HL-60 (cell line): ENCODE measurements around the genes SLC25A26 and SUCLG2.

- RRBS = no CpG with 5 or more reads among the region's 4 CpGs
Measured at GRCh38 chr3:65886576-65886915, 152.2 kb downstream of the MAGI1 start.

- RRBS = no CpG with 5 or more reads among the region's 7 CpGs
Measured at GRCh38 chr3:65936764-65937762, 101.7 kb downstream of the MAGI1 start.

GRCh38 chr3:65999642-66000031 is 39.1 kb downstream of the MAGI1 start:
- RRBS = no CpG with 5 or more reads among the region's 7 CpGs

DNA sequence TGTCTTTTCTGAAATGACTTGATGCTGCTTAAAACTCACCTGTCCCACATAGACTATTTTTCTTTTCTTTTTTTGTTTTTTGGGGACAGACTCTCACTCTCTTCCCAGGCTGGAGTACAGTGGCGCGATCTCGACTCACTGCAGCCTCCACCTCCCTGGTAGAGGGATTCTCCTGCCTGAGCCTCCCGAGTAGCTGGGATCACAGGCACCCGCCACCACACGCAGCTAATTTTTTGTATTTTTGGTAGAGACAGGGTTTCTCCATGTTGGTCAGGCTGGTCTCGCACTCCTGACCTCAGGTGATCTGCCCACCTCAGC is 36.3 kb downstream of the MAGI1 start:
- RRBS = no CpG with 5 or more reads among the region's 7 CpGs

DNA sequence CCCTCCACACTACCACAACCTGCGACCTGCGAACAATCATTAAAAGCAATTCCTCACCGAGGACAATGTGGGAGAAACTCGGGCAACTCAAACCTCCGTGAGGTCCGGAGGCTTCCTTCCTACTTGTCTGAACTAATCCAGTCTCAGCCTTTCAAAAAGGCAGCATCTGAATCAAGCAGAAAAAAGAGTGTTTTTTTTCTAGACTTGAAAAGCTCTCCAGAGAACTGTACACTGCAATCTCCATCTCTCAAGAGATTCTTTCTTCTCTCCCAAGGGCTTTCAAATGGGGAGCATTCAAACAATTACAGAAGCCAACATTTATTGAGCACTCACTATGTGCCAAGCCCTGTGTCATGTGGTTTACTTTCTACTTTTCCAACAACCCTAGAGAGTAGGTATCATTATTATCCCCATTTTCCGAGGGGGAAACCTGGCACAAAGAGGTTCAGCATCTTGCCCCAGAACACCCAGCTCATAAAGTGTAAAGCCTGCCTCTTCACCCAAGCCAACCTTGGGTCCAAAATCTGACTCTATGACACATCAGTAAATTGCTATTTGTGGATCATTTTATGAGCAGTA is 10.0 kb downstream of the MAGI1 start:
- RRBS = no CpG with 5 or more reads among the region's 7 CpGs

DNA sequence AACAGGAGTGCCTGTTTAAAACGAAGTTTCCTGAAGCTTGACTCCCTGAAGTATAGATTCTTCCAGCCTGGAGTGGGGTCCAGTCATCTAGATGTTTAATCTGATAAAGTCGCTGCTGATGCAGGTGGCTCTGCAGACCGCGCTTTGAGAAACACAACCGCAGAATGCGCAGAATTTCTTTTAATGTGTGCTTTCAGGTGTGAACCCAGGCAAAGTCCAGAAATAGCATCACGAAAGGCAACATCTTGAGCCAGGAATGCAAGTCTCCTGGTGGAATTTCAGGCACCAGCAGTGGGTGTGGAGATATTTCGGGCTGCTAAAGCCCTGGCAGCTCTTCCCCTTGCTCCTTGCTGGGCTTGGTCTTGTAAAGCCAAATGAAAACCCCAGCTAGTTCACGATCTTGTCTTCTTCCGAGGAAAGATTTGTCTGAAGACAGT is 67.4 kb upstream of the SLC25A26 start:
- RRBS = no CpG with 5 or more reads among the region's 10 CpGs

- RRBS = 4% methylated on average over 24 of the region's 57 CpGs
Measured at GRCh38 chr3:66220577-66221530, at the start of gene SLC25A26. Gene SLC25A26 (plus strand): TSS chr3:66221001.

- RRBS = no CpG with 5 or more reads among the region's 1 CpG
Measured at GRCh38 chr3:66297974-66298450, 77.2 kb downstream of the SLC25A26 start.

DNA sequence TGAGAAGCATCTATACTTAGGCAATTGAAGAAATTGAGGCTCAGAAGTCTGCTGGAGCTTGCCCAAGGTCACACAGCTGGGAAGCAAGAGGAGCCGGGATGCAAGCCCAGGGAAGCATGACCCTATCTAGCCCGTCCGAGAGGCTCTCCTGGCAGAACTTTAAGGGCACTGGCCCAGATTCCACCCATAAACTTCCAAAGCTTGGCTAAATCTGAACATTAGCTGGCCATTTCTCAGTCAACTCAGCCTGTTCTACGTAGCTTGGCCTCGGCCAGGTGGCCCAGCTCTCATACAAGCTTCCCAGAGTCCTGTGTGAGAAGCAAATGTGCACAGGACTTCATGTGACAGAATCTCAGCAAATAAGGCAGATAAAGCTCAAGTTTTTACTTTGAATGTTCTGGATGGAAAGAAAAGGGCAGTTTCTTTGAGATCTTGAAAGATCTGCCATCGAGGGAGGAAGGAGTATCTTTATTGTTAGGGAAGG is 75.7 kb downstream of the LRIG1 start:
- RRBS = no CpG with 5 or more reads among the region's 6 CpGs

GRCh38 chr3:66441989-66442757 is 58.6 kb downstream of the LRIG1 start:
- RRBS = 38% methylated on average over 2 of the region's 10 CpGs

DNA sequence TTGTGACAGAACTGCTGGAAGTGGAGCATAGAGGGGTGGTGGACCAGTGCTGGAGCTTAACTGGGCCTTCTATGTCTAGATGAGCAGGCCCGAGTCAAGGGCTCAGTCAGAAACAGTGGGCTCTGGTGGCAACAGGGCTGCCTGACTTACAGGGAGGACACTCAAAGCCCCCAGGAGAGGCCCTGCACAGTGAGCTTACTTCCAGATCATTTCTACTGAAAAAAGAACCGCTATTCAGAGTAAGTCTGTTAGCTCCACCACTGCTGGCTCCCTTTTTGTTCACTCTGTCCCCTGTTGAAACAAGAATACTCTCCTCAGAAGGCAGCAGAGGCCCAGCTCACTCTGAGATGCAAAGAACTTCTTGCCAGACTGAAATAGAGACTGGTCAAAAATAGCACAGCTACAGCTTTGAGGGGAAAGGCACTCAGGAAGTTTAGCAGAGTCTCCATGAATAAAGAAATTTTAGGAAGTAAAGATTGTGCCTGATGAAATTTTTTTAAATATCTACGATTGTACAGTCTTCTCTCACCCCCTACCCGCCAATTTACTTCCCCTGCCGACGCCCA is 46.8 kb downstream of the LRIG1 start:
- RRBS = no CpG with 5 or more reads among the region's 6 CpGs

DNA sequence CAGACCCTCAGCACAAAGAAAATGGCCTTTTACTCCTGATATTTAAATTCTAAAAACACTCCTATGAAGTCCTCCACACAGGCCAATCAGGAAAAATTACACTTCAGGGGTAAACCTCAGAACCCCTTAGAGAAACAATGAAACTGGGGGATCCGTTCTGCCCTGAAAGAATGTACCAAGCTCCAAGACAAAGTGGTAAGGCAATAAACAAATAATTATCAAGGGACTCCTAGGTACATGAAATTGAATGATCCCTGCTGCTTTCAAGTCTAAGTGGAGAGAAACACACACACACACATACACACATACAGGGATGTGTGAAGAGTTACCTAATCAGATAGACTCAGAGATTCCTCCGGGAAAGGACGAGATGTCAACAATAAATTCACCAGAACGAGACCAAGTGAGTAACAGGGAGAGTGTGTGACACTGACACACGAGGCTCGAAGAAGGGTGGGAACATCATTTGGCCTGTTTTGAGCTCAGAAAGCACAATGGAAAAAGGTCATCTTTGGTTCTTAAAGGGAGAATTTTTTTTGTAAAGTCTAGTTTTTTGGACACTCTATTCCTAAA is 13.4 kb downstream of the LRIG1 start:
- RRBS = no CpG with 5 or more reads among the region's 6 CpGs

- RRBS = no CpG with 5 or more reads among the region's 3 CpGs
Measured at GRCh38 chr3:66497605-66497985, 3.2 kb downstream of the LRIG1 start.

- RRBS = no CpG with 5 or more reads among the region's 8 CpGs
Measured at GRCh38 chr3:66546305-66546746, 45.5 kb upstream of the LRIG1 start.

DNA sequence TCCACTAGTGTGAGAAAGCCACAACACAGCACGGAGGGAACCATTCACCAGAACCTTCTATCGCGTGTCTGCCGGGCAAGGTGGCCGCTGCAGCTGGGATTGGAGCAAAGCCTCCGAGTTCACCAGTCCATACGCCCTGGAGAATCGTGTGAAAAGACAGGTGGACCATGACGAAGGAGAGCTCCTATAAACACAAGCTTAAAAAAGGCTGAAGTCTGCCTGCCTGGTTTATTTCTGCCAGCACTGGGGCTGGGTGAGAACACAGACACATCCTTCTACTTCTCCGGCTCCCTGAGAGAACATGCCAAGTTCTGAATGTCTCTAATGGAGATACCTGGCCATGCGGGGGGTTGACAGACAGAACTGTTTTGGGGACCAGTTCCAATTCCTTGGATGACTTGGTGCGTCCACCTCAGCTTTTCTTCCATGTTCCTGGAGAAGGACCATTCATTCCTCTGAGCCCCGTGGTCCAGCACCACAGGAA is 82.2 kb upstream of the LRIG1 start:
- RRBS = no CpG with 5 or more reads among the region's 13 CpGs

GRCh38 chr3:67567134-67567352 is 87.4 kb downstream of the SUCLG2 start:
- RRBS = no CpG with 5 or more reads among the region's 2 CpGs

GRCh38 chr3:67593454-67594085 is 60.8 kb downstream of the SUCLG2 start:
- RRBS = no CpG with 5 or more reads among the region's 6 CpGs

- RRBS = 2% methylated on average over 11 of the region's 41 CpGs
Measured at GRCh38 chr3:67654496-67655172, at the start of gene SUCLG2. Gene SUCLG2 (minus strand): TSS chr3:67654612.

DNA sequence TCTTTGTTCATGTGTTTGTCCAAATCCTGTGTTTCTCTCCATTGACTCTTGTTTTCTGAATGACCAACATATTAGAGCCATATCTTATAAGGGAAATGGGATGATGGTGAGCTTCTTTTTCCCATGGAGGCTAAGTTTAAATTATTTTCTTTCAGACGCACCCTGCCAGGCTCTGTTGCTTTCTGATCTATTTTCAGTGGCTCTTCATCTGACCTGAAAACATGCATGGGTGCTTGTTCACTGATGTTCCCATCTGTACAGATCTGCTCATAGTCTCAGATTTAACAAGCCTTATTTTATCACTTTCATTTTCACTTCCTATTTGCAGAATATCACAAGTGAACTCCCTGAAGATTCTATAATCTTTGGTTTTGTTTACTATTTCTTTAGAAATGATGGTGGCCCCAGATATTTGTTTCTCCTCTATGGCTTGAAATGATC is 31.1 kb upstream of the SUCLG2 start:
- RRBS = no CpG with 5 or more reads among the region's 1 CpG

GRCh38 chr3:69008845-69009539 is 4.5 kb downstream of the EOGT start:
- RRBS = no CpG with 5 or more reads among the region's 4 CpGs